Pulmonary lymph node (tissue), 1 donor: ENCODE measurements around the genes NPM3, LDB1 and C10orf95.

DNA sequence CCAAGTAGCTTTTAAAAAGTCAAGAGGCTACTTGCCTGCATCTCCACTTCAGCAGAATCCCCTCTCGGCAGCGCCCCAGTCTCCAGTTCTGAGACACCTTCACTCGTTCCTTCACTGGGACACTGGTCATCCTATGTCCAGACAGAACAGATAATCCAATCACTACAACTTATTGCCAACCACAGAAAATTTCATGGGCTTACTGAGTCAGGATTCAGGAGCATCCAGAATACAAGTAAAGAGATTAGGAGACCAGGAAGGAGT lies 18.7 kb downstream of the FBXW4 start:
- PRO-cap, result no peak

- PRO-cap, result no peak
Measured at GRCh38 chr10:101781262-101781811, 1.9 kb downstream of the NPM3 start.

- PRO-cap, result unidirectional peak, minus-strand start at chr10:101783361
Measured at GRCh38 chr10:101783188-101784194, at the start of gene NPM3. Gene NPM3, minus strand, starts transcription at chr10:101783446.

DNA sequence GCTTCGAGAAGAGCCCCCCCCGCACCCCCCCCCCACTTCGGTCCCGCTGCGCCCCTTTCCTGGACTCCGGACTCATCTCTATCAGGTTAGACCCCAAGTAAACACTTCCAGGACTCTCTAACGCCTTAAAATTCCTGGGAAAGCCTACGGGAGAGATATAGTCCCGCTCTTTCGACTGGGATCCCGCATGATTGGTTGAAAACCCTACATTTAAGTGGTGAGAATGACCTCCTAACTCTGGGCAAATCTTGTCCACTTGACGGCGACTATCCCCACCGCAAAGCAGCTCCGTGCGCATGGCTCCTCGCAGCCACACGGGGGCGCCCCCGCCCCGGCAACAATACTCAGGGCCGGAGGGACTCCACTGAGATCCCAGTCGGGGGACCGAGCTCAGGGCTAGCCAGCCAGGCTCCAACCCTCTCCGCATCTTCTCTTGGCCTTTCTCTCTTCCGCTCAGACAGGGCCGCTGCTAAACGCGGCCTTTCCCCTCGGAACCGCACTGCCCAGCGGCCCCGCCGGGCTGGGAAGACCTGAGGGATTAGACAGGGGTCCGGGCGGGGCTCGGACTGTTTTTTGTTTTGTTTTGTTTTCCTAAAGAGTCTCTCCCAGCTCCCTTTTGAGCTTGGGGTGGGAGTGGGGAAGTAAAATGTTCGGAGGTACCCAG lies 2.9 kb downstream of the KCNIP2 start:
- PRO-cap, result no peak

GRCh38 chr10:101858846-101859242 lies 15.2 kb upstream of the KCNIP2 start:
- PRO-cap, result no peak

DNA sequence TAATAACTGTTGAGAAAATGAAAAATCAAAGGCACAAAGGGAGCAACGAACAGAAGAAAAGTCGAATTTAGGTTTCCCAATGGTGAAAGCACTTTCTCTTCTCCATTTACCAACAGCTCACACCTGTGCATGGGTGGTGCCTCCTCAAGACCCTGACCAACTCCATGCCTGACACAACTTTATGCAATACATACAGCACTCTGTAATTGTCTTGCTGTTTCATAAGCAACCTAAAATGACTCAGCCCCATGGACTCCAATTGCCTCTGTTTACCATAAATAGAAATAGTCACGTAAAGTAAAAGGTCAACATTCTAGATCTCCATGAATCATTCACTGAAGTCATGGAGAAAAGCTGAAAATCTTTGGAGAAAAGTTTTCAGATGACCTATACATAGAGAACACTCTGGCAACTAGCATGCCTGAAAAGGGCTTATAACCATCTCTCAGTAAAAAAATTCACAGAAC lies 95.6 kb upstream of the KCNIP2 start:
- PRO-cap, result no peak

DNA sequence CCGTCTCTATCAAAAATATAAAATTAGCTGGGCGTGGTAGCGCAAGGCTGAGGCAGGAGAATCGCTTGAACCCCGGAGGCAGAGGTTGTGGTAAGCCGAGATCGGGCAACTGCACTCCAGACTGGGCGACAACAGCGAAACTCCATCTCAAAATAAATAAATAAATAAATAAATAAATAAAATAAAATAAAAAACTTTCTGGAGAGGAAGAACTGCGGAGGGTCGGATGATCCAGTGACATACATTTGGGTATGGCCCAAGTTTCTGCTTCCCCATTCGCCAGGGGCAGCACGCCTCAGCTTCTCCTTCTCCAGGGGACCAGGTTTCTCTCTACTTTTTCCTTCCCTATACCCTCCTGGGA lies 844 bp downstream of the ARMH3 start:
- PRO-cap, result unidirectional peak, plus-strand start at position 275 of the sequence

DNA sequence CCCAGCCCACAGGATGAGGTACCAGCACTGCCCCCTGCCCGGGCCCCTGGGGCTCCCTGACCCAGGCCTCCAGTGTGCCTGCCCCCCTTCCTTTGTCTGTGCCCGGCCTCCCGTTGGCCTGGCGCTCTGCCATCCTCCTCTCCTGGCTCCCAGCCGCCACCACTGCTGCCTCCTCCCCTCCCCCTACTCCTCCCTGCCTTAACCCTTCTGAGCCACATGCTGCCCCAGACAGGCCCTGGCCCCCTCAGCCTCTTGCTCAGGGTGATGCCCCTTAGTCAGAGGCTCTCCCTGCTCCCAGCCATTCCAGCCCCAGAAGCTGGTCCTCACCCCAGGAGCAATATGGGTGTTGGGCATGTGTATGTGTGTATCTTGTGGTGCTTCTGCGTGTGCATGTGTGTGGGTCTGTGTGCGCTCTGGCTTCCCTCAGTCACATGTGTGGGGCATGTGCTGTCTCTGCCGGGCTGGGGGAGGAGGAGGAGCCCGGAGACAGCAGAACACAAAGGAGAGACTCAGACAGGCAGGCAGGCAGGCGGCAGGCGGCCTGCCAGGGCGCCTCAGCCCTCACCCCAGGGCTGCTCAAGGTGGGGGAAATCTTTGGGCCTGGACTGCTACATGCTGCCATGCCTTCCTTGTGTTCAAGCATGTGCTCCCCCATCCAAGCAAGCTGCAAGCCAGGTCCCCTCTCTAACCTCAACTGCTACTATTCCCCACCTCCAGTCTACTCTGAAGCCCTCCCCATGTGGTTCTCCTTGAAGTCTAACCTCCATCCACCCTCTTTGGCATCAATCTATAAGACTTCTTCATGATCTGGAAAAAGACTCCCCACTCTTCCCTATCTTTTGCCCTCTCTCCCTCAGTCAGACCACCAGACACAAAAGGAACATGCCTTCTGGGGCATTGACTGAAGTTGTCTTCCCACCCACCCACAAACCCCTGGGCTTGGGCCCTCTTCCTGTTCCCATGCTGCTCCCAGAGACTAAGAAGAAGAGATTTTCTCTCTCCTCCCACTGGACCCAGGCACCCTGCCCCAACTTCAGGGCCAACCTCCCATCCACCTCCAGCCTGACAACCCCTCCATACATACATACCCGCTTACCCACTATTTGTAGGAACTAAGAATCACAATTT lies 2.3 kb downstream of the LDB1 start:
- PRO-cap, result bidirectional peak, plus-strand start at position 499 of the sequence, minus-strand start at position 425 of the sequence

DNA sequence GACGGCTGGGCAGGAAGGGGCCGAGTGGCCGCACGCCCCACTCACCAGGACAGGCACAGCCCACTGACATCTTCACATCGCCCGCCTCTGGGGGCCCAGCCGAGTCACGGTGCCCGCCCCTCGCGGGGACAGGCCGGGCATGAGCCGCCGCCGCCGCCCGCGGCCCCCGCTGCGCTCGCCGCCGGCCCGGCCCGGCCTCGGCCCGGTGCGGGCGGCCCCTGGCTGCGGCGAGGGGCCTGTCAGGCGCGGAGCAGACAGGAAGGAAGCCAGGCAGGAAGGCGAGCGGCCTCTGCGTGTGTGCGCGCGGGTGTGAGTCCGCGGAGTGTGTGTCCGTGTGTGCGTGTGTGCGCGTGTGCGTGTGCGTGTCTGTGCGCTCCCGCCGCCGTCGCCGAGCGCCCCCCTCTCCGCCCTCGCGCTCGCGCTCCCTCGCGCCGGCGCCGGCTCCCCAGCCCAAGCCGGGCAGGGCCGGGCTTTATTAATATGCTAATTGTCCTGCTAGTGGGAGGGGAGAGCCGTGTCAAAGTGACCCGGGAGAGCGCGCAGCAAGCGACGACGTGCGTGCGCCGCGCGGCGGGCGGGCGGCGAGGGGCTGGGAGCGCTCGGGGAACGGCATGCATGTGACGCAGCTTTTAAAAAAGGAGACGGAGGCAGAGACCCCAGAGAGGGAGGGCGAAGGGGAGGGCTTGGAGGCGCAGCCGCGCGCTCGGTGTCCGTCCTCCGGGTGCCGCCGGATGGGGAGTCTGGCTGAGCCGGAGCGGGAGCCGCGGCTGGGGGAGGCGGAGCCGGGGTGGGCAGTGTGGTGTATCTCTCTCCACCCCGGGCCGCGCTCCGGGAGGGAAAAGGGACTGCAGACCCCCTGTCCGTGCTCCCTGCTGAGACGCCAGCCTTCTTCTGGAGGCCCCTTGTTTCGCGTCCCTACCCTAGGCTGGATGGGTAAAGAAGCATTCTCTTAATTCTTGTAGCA lies at the start of gene LDB1:
TSS of gene LDB1 (minus strand) at position 328 of the 964 bp plus-strand sequence.
- PRO-cap, result bidirectional peak, plus-strand start at position 322 of the sequence, minus-strand start at position 199 of the sequence; bidirectional peak, plus-strand start at position 549 of the sequence, minus-strand start at position 447 of the sequence; bidirectional peak, plus-strand start at position 737 of the sequence, minus-strand start at position 729 of the sequence

DNA sequence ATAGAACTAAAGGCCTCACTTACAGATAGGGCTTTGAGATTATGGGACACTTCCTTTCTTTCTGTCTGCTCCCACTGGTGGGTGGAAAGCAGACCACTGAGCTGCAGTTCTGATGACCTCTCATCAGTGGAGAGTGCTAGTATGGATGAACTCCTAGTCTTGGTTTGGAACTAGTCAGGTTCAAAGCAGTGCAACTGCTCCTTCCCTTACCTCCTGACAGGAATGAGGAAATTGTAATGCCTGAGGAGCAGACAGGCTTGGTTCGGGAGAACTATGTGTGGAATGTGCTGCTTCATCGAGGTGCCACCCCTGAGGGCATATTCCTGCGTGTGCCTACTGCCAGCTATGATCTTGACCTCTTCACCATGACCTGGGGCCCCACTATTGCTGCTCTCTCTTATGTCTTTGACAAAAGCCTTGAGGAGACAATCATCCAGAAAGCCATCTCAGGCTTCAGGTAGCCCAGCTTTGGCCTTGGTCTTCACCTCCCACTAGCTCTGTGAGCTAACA lies 27.5 kb upstream of the NFKB2 start:
- PRO-cap, result no peak

DNA sequence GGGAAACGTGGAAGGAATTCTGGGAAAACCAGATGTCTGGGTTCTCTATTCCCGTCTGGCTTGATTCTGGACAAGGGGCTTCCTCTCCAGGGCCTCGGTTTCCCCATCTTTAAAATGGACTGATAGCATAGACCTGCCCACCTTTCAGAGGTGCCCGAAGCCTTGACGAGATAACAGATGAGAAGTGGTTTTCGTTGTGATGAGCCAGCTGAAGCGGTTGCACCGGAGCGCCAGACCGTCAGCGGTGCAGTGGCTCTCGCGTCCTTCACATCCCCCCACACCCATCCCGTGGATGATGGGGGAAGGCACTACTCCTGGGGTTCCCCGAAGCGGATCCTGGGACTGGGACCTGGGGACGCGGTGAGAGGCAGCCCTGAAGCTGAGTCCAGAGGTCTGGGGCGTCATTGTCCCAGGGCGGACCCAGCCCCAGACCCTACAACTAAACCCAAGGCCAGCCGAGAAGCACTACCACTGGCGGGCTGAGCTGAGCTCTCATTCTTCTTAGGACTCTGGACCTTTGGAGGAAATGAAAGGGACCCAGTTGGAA lies 623 bp upstream of the FBXL15 start:
- PRO-cap, result no peak

DNA sequence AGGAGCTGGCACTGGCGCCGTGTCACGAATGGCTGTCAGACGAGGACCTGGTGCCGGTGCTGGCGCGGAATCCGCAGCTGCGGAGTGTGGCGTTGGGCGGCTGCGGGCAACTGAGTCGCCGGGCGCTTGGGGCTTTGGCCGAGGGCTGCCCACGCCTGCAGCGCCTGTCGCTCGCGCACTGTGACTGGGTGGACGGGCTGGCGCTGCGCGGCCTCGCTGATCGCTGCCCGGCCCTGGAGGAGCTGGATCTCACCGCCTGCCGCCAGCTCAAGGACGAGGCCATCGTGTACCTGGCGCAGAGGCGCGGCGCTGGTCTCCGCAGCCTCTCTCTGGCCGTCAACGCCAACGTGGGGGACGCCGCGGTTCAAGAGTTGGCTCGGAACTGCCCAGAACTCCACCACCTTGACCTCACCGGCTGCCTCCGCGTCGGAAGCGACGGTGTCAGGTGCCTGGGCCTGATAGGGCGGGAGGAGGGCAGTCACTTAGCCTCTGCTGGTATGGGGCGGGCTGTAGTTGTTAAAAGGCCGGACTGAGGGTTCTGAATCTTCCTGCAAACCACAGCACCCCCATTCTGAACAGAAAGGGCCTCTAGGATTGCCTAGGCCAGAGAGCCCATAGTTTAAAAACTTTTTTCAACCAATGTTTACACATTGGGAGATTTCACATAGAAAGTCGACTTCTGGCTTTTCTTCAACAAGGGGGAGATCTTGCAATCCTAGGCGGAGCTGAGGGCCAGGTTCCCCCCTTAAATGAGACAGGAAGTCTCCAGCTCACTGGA lies 1.4 kb downstream of the FBXL15 start:
- PRO-cap, result no peak

- PRO-cap, result no peak
Measured at GRCh38 chr10:102451275-102452227, at the start of gene C10orf95. Gene C10orf95, minus strand, starts transcription at chr10:102451543.

DNA sequence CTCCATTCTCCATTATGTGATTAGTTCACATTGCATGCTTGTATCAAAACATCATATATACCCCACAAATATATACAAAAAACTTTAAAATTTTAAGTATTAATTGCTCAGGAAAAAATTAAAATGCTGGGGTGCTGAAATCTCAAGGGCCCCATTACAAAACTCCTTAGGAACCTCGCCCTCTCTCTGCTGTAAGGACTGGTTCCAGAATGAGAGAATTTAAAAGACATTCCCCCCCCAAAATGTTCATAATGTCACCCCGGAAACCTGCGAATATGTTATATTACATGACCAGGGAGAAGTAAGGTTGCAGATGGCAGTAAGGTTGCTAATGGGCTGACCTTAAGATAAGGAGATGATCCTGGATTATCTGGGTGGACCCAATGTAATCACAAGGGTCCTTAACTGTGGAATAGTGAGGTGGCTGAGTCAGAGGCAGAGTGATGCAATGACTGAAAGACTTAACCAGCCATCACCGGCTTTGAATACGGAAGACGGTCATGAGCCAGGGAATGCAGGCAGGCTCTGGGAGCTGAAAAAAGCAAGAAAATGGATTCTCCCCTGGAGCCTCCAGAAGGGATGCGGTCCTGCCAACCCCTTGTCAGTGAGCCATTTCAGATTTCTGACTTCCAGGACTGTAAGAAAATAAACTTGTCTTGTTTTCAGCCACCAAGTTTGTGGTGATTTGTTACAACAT lies 4.4 kb upstream of the C10orf95 start:
- PRO-cap, result unidirectional peak, plus-strand start at position 490 of the sequence

DNA sequence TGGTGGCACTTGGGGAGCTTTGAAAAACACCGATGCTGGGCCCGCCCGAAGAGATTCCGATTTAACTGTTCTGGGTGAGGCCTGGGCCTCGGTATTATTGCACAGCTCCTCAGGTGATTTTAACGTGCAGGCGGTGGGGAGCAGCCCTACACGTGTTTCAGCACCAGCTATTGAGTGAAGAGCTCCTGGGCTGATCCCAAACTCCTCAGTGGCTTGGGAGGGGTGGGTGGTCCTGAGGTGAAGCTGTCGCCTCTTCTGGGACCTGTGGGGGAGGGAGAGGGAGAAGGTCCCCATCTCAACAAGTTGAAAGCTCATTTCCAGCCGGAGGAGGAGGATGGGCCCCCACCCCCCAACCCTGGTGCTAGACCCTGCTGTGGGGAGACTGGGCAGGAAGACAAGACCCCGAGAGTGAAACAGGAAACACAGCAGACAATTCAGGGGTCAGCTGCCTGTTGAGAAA lies 634 bp downstream of the MFSD13A start:
- PRO-cap, result no peak

DNA sequence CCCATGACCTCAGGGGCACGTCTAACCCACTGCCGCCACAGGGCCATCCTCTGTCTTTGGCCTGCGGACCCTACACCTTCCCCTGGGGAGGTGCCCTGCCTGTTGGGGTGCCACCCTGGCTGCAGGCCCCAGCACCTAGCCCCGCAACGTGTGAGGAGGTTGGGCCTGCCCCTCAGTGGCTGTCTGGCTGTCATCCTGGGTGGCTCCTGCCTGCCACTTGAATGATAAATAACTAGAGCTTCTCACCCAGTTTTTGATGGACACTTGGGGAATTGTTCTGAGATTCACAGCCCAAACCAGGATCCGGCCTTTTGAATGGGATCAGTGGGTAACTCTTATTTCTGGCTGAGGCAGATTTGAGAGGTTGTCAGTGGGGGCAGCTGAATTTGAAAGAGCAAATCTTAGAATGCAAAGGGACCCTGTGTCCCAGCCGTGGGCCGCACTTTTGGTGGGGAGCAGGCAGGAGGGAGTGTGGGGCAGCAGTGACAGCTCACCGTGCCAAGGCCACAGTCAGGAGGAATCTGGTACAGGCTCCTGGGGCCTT lies 30.8 kb upstream of the TRIM8 start:
- PRO-cap, result no peak

DNA sequence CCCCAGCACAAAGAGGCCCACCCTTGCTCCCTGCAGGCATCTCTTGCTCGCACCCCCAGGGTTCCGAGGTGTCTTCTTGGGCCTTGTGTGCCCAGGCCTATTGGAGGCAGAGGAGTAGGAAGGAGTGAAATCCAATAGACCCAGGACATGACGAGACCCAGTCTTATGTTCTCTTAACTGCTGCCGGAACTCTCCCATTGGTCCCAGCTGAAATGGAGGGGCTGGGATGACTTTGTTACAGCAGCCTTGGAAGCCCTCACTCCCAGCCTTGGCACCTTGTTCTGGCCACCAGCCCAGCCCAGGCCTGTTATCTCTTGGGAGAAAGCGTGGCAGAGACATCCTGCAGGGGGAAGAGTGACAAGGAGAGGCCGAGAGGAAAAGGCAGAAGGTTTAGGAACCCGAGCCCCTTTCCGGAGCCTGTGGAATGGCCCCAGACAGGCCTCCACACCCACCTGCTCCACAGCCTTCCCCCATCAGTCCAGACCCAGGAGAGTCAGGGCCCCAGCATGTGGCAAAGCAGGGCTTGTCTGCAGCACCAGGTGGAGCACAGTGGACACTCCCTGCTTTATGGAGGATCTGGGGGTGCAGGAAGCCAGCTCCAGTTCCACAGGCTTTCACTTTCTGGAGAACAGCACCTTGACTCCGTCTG lies 24.2 kb upstream of the TRIM8 start:
- PRO-cap, result no peak

- PRO-cap, result no peak
Measured at GRCh38 chr10:102656572-102657656, 12.6 kb downstream of the TRIM8 start.

GRCh38 chr10:102691777-102692137 lies 22.4 kb downstream of the ARL3 start:
- PRO-cap, result no peak

GRCh38 chr10:102773401-102773897 lies 29.7 kb downstream of the WBP1L start:
- PRO-cap, result no peak